Colon Carcinoma Metastatic in the Lung (tissue), 2 donors: ENCODE data around the gene AOAH.

DNA sequence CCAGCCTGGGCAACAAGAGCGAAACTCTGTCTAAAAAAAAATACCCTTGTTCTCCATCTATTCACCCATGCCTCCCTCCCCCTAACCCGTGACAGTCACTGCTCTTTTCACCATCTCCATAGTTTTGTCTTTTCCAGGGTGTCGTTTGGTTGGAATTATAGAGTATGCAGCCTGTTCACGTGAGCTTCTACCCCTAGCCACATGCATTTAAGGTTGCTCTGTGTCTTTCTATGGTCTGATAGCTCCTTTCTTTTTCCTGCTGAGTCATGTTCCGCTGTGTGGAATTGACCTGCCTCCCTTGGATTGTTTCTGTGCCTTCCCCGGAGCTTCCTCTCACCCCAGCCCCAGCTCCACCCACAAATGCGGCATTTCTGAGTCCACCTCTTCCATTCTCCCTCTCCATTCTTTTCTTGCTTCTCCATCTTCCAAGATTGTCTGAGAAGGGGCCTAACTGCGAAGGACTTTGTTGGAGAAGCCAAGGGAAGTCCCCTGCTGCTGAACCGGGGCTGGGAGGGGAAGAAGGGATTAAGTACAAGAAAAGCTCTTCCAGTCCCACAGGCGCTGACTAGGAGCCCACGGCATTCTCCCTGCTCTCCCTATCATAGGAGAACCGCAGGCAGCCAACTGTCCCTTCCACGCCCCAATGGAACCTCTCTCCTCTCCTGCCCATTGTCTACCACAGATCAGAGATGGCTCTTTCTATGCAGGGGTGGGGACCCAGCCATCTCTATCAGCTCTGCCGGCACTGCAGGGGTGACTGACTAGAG is 65.0 kb downstream of the MATCAP2 start:
- PRO-cap, 2 experiments, result no peak in any of the 2 experiments

DNA sequence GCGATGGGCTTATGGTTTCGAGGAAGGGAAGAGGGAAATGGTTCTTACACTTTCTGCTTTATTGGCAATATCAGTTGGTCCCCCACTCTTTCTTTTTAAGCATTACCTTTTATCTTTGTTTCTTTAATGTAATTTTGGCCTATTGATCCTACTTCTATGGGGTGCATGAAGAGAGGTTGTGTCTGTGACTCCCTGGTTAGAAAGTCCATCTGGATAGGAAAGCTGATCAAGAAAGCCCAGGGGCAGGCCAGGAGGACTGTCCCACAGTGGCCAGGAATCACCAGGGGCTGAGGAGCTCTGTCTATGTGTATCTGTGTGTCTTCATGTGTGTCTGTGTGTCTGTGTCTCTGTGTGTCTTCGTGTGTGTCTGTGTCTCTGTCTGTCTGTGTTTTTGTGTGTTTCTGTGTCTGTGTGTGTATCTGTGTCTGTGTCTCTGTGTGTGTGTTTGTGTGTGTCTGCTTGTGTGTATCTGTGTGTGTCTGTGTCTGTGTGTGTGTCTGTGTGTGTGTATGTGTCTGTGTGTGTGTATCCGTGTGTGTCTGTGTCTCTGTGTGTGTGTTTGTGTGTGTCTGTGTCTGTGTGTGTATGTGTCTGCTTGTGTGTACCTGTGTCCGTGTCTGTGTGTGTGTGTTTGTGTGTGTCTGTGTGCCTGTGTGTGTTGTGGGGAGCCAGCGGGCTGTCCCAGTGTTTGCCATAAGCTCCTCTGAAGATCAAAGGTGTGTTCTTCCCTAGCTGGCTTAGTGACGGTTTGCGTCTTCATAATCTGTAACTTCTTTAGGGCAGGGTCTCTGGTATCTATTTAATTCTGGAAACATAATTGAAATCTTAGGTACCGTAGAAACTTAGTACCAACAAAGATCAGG is 145.1 kb downstream of the ANLN start:
- PRO-cap, 2 experiments, result no peak in any of the 2 experiments

DNA sequence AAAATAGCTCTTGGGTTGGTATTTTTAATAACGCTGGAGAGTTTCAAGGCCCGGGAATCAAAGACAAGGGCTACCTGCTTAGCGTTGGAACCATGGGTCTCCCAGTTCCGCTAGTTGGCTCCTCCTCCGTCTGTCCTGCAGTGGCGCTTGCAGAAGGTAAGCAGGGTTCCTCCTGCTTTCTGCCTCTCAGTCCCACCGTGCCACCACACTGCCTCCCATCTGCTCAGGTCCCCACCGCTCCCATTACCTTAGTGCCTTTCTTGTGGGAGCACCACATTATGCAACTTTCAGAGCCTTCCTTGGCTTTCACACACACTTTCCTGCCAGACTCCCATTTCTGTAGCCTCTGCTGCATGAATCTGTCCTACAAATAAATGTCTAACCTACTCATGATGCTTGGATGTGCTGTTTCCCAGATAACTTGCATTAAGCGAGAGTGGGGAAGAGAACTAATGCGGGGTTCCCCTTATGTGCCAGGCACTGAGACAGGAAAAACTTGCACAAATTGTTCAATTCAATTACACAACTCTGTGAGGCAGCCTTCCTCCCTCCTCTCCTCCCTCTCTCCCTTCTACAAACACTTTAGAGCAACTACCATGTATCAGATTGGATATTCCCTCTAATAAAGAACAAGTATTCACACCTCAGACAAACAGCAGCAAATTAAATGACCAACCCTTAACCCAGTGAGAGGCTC is 124.5 kb downstream of the AOAH start:
- PRO-cap, 2 experiments, result no peak in any of the 2 experiments

DNA sequence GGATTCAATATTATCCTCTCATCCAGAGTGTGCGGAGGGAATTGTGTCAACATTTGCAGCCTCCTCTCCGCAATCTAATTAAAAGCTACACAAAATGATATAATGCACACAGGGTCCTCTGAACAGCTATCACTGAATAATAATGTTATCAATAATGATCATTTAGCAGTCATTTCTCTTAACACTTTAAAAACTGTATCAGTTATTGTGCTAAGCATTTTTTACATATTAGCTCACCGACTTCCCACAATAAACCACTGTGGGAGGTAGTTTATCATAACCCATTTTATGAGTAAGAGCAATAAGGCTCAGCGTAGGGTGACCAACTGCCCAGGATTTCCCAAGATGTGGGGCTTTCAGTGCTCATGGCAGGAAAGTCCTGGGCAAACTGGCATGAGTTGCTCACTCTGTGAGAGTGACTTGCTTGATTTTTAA is 65.8 kb downstream of the AOAH start:
- PRO-cap, 2 experiments, result no peak in any of the 2 experiments

DNA sequence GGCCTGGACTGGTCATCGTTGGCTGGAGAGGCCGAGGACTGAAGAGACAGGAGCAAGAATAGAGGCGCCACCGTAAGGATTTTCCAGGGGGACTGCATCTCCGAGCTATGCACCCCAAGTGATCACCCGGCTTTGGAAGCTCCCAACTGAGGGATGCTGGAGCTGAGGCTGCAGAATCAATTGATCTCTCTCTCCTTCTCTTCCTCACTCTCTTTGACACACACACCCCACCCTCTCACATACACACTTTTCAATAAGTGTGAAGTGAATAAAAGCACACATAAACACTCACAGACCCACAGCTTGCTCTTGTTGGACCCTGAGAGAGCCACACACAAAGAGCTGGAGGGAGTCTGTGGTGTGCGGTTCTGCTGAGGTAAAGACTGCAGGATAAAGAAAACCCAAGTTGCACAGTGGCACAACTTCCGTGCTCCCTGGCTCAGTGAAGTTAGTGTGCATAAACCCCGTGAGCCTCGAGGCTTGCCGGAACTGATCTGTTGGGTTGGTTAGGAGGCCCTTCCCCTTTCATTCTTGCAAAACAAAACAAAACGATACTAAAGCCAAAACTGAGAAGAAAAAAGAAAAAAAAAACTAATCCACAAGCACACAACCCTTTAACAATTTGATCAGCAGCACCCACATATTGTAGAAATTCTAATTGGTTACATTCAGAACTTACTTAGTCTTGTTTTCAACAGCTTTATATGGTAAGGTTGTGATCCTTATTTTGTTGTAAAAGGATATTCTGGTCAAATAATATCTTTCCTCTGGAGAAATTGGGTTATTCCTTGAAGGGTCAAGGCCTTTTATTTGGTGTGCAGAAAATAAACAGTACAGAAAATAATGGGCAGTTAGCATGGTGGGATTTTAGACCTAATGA is at the start of gene AOAH:
Gene AOAH (minus strand): TSS at position 444 of the 880 bp plus-strand sequence.
- PRO-cap, 2 experiments, result peak in 1 of 2 experiments; most common minus-strand start position 134 of the sequence (in 1)

GRCh38 chr7:36776933-36777583 is 52.8 kb upstream of the AOAH start:
- PRO-cap, 2 experiments, result peak in 1 of 2 experiments; most common plus-strand start chr7:36777291 (in 1); most common minus-strand start chr7:36777169 (in 1)

DNA sequence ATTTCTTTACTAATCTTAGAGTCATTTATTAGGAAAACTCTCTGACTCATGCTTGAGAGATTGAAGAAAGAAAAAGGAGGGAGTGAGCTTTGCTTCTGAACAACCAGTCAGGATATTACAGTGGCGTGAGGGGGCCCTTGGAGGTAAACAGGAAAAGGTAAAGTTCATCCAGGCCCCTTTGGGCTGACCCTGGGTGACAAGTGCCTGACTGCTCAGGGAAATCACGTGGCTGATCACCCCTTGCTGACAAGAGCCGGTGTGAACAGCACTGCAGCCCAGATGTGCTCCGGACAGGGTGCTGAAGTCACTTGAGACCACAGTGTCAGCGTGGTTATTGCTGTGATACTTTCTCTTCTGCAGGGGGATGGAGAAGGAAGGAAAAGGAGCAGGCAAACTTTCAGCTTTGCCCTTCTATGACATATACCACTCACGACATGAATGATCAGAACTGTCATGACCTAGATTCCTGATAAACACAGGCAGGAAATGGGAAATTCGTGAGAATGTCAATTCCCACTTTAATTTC is 139.7 kb upstream of the AOAH start:
- PRO-cap, 2 experiments, result no peak in any of the 2 experiments

- PRO-cap, 2 experiments, result no peak in any of the 2 experiments
Observed at GRCh38 chr7:37336279-37336796, 112.3 kb downstream of the ELMO1 start.

- PRO-cap, 2 experiments, result no peak in any of the 2 experiments
Observed at GRCh38 chr7:37421218-37421833, 27.3 kb downstream of the ELMO1 start.

GRCh38 chr7:37444846-37445784 is 3.5 kb downstream of the ELMO1 start:
- PRO-cap, 2 experiments, result no peak in any of the 2 experiments

DNA sequence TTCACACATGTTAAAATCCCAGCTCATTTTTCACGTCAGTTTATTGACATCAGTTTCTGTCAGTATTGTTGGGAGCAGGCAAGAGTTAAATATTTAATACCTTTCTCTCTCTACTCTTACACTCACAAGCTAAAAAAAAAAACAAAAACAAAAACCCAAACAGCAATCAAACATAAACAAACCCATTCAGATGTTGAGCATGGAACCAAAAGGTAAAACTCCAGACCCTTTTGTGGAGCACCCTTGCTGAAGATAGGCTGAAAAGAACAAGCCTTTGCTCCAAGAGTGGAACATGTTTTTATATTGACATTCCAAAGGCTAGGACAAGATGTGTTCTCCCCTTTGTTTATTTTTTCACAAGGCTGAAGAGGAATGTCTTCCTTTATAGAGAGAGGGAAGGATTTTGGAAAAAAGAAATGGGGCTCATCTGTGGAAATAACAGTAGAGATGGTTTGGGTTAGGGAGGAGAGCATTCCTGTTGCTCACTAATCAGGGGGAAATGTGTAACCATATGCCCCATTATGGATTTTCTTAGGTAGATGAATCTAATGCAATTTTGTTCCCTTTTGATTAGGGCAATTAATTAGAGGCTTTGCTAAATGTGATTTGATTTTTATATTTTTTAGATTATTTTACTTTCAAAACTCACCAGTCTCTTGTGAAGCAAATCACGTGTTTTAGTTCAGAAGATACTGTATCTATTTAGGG is 87.2 kb upstream of the ELMO1 start:
- PRO-cap, 2 experiments, result no peak in any of the 2 experiments

GRCh38 chr7:37694208-37694672 is 10.7 kb downstream of the GPR141 start:
- PRO-cap, 2 experiments, result no peak in any of the 2 experiments

- PRO-cap, 2 experiments, result no peak in any of the 2 experiments
Observed at GRCh38 chr7:38252852-38253203, 74.8 kb downstream of the STARD3NL start.

DNA sequence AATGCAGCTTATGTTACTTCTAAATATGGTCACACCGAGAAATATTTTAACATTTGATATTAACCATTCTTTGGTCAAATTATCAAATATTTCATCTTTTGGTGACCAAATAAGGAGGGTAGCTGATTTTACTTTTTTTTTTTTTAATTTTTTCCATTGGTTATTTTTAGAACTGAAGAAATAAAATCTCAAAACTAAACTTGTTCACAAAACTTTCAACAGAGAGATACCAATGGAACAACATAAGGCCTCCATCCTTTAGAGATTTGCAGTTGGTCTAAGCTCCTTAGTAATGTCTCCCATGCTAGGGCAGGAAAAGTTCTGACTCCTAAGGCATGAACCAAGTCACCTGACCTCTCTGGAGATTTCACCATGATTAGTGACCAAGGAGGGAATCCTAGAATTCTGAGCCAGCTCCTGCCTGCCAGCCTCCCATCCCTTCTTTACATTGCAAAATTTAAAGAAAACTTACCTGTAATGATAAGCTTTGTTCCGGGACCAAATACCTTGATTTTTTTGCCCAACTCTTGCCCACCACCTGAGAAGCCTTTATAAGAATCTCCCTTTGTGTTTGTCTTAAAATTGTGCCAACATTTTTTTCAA is 95.2 kb downstream of the STARD3NL start:
- PRO-cap, 2 experiments, result no peak in any of the 2 experiments

GRCh38 chr7:38317342-38318022 is 139.4 kb downstream of the STARD3NL start:
- PRO-cap, 2 experiments, result no peak in any of the 2 experiments

DNA sequence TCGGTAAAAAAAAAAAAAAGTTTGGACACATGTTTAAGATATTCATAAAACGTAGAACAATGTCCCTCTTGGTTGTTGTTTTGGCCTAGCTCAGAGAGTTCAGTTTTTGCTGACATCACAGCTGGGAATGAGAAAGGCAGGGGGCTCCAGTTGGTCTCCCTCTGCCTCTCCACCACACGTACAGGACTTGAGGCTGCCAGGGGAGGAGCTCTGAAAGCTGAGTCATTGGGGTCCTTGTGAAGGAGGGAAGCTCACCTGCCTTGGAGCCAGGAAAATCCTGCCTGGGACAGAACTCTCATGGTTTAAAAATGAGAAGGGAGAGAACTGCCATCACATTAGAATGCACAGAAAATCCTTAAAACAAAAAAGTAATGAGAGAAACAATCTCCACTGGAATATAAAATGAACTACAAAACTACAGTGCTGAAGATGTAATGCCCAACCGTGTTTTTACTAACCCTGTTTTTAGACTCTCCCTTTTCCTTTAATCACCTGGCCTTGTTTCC is 153.8 kb downstream of the STARD3NL start:
- PRO-cap, 2 experiments, result no peak in any of the 2 experiments

- PRO-cap, 2 experiments, result no peak in any of the 2 experiments
Observed at GRCh38 chr7:38340385-38340812, 162.4 kb downstream of the STARD3NL start.

DNA sequence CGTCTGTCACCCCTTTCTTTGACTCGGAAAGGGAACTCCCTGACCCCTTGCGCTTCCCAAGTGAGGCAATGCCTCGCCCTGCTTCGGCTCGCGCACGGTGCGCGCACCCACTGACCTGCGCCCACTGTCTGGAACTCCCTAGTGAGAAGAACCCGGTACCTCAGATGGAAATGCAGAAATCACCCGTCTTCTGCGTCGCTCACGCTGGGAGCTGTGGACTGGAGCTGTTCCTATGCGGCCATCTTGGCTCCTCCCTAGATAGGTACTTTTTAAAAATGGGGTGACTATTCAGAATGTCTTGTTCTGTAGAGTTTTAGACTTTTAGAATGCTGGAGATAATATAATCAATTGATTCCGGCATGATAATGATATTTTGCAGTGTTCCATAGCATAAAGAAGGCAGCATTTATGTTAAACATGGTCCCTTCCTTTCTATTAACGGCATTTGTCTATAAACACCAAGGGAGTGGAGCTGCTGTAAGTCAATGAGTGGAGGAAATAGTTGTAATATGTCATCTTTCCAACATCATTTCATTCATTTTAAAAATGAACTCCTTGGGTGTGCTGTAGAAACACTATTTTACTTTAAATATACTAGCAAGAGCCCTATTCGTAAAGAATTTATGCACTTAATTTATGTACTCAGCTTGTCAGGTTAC is 35.7 kb downstream of the POU6F2 start:
- PRO-cap, 2 experiments, result peak in 1 of 2 experiments; most common minus-strand start position 256 of the sequence (in 1)

DNA sequence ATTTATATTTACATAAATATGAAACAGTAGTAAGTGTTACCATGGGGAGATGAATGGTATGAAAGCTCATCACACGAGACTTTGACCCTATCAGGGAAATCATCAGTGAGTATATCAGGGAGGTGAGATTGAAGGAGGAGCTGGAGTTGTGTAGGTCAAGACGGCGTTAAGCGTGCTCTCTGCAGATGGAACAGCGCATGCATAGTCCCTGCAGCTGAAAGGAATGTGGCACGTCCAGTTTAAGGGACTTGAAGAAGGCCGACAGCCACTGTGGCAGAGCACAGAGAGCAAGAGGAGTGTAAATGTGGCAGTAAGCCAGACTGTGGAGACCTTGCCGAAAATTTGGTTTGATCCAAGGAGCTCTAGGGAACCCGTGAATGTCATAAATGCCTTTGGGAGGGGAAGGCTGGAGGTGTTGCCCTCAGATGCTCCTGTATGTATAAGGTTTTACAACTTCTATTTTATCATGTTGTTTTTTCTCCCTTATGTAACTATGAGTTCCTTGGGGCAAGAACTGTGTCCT is 39.0 kb downstream of the POU6F2 start:
- PRO-cap, 2 experiments, result peak in 2 of 2 experiments; most common plus-strand start position 143 of the sequence (in 2)

DNA sequence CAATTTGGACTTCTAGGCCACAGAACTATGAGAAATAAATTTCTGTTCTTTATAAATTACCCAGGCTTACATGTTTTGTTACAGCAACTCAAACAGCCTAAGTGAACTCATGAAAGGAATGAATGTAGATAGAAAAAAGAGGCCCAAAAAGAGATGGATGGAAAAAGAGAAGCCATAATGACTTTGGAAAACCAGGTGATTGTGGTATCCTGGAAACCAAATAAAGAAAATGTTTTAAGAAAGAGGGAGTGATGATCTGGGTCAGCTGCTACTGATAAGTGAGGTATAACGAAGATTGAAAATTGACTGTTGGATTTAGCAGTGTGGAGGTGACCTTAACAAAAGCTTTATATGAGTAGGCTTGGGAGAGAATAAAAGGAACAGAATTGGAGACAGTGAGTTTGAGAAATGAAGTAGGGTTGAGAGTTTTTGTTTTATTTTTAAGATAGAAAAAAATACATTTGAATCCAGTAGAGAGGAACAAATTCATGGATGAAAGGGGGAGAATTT is 26.3 kb downstream of the RALA start:
- PRO-cap, 2 experiments, result no peak in any of the 2 experiments